Lower leg skin (tissue), 2 donors: ENCODE measurements around a stretch of chr18.

GRCh38 chr18:55258775-55259232, 299.5 kb upstream of the CCDC68 start:
- PRO-cap = no peak
- RAMPAGE, long total RNA, 2 experiments = no peak in any of the 2 experiments

- PRO-cap = no peak
- RAMPAGE, long total RNA, 2 experiments = no peak in any of the 2 experiments
Observed at GRCh38 chr18:55287312-55287892, 300.6 kb downstream of the TCF4 start.

DNA sequence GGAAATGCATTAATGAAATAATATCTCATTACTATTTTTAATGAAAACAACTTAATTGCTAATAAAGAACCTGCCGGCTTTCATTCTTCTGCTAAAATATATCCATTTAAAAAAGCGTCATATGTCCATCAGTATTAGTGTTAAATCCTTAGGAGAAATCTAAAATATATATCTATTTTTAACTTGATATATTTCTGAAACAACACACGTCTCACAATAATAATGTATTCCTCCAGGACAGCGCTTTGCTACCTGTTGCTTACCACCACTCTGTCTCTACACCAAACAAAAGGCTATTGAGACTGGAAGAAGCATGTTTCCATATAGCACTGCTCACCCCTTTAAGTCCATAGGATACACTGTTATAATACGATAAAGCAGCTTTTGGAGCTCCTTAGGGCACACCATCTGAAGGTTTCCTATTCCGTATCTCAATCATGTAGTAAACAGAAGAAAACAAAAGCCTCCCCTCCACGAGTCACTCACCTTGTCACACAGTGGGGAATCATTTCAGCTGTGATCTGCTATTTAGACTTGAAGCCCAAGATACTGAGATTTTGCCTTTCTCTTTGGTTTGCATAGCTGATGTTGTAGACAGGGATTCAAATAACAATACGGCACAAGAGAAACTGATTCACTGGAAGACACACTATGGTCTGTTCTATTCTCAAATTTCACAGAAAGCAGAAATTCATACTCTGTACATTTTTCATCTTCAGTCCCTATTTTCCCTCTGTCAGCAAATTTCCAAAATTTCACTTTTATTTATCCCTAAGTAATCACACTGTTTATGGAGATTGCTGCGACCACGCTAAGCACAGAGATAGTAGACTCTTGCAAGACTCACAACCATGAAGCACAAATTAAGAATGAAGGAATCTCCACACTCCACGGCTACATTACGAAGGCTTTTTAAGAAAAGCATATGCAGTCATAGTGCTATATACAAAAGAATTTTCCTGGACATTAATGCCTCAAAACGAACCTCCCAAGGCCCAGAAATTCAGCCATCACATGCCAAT, 187.2 kb downstream of the TCF4 start:
- PRO-cap = no peak
- RAMPAGE, long total RNA, 2 experiments = no peak in any of the 2 experiments

- PRO-cap = unidirectional peak, plus-strand start at chr18:55406071
- RAMPAGE, long total RNA, 2 experiments = no peak in any of the 2 experiments
Observed at GRCh38 chr18:55405856-55406325, 182.1 kb downstream of the TCF4 start.

GRCh38 chr18:55420875-55421187, 167.2 kb downstream of the TCF4 start:
- PRO-cap = no peak
- RAMPAGE, long total RNA, 2 experiments = no peak in any of the 2 experiments

DNA sequence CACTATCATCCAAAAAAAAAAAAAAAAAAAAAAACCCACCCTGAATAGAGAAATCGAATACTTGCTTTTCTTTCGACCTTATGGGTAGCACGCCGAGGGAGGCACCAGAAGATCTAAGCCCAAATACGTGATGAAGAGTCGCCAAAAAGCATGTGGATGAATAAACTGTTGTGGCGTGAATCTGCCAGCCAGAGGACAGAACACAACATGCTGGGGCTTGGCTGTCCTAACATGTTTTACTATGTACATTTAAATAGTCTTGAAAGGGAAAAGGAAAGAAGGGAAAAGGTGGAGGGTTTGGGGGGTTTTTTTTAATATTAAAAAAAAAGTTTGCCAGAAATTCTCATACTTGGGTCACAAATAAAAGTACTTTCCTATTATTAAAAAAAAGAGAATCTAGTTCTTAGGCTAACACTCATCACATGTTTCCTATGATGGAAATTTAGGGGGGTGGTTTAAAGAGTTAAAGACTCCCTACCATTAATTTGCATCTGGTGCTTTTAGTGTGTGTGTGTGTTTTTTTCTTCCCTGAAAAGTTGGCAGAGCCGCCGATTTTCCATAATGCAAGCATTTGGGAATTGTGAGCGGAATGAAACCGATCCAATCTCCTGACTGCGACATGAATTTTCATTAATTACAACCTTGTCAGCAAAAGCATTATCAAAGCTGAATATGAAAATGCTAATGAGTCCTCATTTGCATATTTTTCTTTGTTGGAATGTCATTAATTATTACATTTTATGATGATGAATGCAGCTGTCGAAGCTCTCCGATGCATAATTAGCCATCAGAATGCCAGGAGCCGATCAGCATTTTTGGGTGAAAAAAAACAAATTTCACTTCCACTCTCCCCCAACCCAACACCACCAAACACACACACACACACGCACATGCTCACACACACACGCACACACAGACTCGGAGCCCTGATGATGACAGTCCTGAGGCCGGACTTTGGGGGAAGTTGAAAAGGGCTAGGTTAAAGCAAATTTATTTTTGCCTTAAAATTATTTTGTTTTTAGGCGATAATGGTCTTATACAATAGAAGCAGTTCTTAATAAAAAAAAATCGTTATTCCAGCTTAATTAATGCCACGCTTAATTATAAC, 165.5 kb downstream of the TCF4 start:
- PRO-cap = bidirectional peak, plus-strand start at position 163 of the sequence, minus-strand start at position 115 of the sequence; bidirectional peak, plus-strand start at position 570 of the sequence, minus-strand start at position 422 of the sequence
- RAMPAGE, long total RNA, 2 experiments = no peak in any of the 2 experiments

DNA sequence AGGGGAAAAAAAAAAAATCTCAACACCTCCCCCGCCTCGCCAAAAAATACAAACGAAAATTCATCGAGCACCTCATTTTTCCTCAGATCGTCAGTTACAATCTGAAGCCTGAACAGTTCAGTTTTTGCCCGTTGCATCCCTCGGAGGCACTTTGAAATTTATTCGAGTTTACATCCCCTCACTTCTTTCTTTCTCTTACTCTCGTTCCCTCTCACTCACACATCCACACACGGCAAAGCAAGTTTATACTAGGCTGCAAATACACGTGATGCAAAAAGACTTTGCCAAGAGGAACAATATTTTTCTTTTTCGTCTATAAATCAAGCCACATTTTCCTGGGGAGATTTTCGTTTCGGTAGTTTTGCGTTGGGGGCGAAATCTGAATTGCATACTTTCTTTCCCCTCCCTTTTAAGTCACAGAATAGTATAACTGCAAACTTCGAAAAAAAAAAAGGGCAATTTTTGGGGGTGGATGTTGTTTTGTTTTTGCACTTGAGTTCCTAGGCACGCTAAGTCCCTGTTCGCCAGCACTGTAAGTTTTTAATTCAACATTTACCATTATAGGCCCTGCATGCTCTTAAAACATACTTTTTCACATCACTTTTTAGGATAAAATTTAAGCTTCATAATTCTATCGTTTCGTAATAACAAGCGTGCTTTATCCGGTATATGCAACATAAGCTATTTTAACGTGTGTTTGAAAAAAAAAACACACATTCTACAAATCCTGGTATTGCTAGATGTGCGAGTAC, 583 bp upstream of the TCF4 start:
- PRO-cap = bidirectional peak, plus-strand start at position 93 of the sequence, minus-strand start outside the sequence; bidirectional peak, plus-strand start at position 492 of the sequence, minus-strand start at position 217 of the sequence
- RAMPAGE, long total RNA, 2 experiments = start-site peak on the minus strand in 2 of 2 experiments, centred at positions 180 to 221 of the sequence, 14 to 34 reads per replicate

DNA sequence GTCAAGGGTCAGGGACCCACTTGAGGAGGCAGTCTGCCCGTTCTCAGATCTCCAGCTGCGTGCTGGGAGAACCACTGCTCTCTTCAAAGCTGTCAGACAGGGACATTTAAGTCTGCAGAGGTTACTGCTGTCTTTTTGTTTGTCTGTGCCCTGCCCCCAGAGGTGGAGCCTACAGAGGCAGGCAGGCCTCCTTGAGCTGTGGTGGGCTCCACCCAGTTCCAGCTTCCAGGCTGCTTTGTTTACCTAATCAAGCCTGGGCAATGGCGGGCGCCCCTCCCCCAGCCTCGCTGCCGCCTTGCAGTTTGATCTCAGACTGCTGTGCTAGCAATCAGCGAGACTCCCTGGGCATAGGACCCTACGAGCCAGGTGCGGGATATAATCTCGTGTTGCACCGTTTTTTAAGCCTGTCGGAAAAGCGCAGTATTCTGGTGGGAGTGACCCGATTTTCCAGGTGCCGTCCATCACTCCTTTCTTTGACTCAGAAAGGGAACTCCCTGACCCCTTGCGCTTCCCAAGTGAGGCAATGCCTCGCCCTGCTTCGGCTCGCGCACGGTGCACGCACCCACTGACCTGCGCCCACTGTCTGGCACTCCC, 132.9 kb upstream of the TCF4 start:
- PRO-cap = no peak
- RAMPAGE, long total RNA, 2 experiments = no peak in any of the 2 experiments

GRCh38 chr18:55848359-55848841, 260.4 kb upstream of the TCF4 start:
- PRO-cap = no peak
- RAMPAGE, long total RNA, 2 experiments = no peak in any of the 2 experiments

DNA sequence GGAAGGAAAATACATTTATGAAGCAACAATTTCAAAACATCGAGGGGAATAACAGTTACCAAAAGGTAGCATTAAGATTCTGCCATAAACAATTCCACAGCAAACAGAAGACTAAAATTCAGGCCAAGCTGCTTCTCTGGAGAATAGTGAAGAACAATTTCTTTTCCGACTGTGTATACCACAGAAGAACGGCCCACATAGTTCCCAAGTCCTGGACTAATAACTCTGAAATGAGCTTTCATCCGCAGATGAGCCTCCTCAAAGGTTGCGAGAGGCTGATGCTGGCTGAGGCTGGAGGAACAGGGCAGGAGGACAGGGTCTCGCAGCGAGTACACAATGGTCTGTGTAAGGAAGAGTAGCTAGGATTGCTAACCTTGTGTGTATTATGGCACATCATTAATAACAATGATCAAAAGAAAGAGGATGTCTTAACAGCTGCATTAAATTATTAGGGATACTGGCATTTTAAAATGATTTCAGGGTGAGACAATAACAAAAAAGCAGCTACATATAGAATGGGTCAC, 279.0 kb upstream of the TCF4 start:
- PRO-cap = no peak
- RAMPAGE, long total RNA, 2 experiments = no peak in any of the 2 experiments

- PRO-cap = no peak
- RAMPAGE, long total RNA, 2 experiments = no peak in any of the 2 experiments
Observed at GRCh38 chr18:56772062-56772623, 121.0 kb downstream of the WDR7 start.

GRCh38 chr18:56873595-56874291, 222.6 kb downstream of the WDR7 start:
- PRO-cap = no peak
- RAMPAGE, long total RNA, 2 experiments = no peak in any of the 2 experiments

DNA sequence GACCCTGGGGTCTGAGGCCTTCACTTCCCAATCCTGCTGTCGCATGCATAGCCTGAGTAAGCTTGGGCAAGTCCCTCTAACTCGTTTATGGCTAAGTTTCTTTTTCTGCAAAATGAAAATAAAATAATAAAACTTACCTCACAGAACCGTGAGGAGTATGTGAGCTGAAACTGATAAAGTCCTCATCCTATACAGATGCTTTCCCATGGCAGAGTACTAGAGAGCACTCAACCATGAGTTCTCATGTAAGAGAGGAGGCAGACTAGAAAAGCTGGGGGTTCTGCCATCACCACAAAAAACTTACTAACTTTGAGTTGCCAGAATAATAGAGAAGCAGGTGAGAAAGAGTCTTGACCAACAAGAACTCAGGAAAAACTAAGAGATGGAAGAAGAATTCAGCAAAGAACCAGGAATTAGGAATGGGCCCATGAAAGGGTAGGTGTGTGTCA, 9.3 kb upstream of the BOD1L2 start:
- PRO-cap = unidirectional peak, plus-strand start at position 267 of the sequence
- RAMPAGE, long total RNA, 2 experiments = no peak in any of the 2 experiments

GRCh38 chr18:57353272-57354061, 1.1 kb downstream of the ST8SIA3 start:
- PRO-cap = no peak
- RAMPAGE, long total RNA, 2 experiments = no peak in any of the 2 experiments

DNA sequence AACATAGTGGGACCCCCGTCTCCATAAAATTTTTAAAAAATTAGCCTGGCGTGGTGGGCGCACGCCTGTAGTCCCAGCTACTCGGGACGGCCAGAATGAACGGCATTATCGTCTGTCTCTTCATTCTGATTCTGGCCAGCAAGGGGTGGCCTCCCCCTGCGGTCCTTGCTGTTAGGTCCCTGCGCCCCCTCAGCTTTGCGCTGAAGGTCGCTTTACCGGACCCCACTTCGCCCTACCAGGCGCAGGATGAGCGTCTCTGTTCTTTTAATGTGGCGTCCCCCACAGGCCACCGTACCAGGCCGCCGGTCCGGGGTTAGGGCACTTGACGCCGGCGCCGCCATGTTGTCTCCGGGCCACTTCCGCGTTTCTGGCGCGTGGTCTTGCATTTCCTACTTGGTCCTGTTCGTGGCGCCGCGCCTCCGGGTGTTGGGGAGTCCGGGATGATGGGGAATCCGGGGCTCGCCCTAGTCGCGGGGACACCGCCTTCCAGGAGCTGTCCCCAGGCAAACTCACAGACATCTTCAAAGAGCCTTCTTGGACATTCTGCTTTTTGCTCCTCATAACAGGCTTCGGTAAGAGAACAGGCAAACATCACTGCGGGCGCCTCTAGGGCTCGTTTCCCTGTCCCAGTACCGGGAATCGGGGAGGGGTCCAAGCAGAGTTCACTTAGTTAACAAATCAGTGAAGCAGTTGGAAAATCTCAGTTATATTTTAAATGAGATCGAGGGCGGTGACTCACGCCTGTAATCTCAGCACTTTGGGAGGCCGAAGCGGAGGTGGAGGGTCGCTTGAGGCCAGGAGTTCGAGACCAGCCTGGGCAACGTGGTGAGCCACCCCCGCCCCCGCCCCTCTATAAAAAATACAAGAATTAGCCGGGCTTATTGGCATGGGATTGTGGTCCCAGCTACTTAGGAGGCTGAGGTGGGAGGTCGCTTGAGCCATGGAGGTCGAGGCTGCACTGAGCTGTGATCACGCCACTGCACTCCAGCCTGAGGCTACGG, 8.6 kb upstream of the NARS1 start:
- PRO-cap = bidirectional peak, plus-strand start at position 450 of the sequence, minus-strand start at position 266 of the sequence
- RAMPAGE, long total RNA, 2 experiments = start-site peak on the plus strand in 2 of 2 experiments, centred at positions 373 to 381 of the sequence, 9 to 15 reads per replicate

DNA sequence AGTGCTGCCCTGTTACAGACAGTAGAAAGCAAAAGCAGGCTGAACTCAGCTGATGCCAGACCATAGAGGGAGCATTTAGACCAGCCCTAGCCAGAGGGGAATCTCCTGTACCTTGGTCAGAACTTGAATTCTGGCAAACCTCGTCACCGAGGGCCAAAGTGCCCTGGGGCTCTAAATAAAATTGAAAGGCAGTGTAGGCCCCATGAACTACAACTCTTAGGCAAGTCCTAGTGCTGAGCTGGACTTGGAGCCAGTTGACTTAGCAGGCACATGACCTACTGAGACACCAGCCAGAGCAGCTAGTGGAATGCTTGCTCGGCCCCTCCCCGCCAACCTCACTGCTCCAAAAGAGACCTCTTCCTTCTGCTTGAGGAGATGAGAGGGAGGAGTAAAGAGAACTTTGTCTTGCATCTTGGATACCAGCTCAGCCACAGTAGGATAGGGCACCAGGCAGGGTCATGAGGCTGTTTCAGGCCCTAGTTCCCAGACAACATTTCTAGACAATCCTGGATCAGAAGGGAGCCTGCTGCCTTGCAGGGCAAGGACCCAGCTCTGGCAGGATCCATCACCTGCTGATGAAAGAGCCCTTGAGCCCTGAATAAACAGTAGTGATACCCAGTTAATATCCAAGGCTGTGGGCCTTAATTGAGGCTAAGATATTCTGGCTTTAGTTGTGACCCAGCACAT, 90.6 kb downstream of the ATP8B1 start:
- PRO-cap = no peak
- RAMPAGE, long total RNA, 2 experiments = no peak in any of the 2 experiments

DNA sequence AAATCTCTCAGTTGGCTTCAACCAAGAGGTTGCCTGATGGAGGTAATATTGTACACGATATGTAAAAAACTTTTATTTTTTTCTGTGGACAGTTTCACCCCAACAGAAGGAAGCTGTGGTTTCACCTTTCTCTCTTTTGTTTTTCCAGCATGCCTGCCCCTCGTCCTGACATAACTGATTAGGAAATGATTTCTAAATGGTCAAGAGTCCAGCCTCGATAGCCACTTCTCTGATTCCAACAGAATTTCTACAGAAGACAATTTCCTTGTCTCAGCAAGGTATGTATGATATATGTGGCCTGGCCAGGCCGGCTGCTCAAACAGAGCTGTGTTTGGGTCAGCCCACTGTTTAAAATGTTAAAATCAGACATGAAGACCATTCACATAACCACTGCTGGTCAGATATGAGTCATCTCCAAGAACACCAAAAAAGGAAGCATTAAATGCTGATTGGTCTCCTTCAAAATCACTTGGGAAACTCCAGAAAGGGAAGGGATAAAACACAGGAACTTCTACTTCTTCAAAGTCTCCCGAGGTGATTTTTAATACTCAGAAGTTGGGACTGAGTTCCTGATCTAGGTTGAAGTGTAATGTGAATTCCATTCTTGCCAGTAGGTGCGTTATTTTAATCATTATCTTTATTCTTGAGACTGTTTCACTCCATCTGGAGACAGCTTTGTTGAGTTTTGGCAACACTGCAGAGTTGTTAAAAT, 22.3 kb downstream of the ATP8B1 start:
- PRO-cap = unidirectional peak, minus-strand start at position 355 of the sequence
- RAMPAGE, long total RNA, 2 experiments = no peak in any of the 2 experiments

GRCh38 chr18:57801060-57801631, 2.0 kb downstream of the ATP8B1 start:
- PRO-cap = unidirectional peak, plus-strand start at chr18:57801356
- RAMPAGE, long total RNA, 2 experiments = no peak in any of the 2 experiments

GRCh38 chr18:57902264-57902695, 99.2 kb upstream of the ATP8B1 start:
- PRO-cap = no peak
- RAMPAGE, long total RNA, 2 experiments = no peak in any of the 2 experiments

DNA sequence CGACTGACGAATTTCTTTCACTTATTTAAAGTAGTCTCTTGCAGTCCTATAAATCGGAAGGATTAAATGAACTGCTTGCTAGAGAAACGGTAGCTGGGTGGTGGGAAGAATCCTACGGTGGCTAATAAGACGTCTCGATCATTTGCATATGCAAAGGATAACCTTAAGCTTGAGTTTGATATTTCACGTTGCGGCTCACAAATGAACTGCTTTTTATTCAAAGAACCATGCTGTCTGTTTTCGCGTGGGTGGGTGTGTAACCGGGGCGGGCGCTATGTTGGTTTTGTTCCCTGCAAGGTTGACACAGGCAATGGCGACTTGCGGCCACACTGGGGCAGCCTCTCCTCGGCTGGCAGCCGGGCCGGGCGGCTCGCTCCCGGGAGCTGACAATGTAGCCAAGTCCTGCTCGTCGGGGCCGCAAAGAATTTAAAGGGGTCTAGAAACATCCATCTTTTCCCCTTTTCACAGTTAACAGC, 632 bp upstream of the NEDD4L start:
- PRO-cap = no peak
- RAMPAGE, long total RNA, 2 experiments = no peak in any of the 2 experiments